Mammary microvascular endothelial cell (primary cell): ENCODE measurements around the genes SEC61B, ZNF189, ALDOB, CYLC2 and ABCA1.

DNA sequence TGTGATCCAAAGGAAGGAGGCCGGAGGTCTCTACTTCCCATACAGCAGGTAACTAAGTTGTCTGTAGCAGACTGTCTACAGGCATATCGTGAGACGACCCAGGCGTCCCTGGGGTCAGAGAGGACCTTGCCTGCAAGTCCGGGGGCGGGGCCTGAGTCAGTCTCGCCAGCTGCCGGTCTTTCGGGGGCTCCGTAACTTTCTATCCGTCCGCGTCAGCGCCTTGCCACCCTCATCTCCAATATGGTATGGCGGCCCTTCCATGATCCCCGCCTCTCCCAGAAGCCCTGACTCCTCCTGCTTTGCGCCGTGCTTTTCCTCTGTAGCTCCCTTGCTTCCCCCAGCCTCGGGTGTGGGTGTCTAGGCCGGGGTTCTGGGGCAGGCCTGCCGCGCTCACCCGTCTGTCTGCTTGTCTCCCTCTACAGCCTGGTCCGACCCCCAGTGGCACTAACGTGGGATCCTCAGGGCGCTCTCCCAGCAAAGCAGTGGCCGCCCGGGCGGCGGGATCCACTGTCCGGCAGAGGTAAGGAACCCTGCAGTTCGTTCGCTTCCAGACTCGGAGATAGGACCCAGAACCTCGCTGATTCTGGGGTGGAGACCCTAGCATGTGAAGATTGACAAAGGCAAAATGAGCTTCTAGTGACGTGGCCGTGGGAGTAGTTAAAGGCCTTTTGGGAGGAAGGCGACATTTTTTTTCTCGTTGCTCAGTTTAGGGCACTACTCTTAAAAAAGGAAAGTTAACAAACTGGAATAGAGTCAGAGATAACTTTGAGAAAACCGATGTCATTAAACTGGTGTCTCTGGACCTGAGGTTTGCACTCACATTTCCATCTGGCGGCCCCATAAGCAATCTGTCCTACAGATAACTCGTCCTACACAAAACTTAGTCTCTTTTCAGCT lies at the start of gene SEC61B:
TSS of gene SEC61B (plus strand) at position 159 of the 897 bp plus-strand sequence.
- RAMPAGE, long total RNA, result start-site peak on the plus strand centred at position 182 of the sequence, 84 bp wide, 1,864 and 1,426 reads in 2 replicates

GRCh38 chr9:99361783-99362303 lies 139.8 kb downstream of the SEC61B start:
- RAMPAGE, long total RNA, result no peak

DNA sequence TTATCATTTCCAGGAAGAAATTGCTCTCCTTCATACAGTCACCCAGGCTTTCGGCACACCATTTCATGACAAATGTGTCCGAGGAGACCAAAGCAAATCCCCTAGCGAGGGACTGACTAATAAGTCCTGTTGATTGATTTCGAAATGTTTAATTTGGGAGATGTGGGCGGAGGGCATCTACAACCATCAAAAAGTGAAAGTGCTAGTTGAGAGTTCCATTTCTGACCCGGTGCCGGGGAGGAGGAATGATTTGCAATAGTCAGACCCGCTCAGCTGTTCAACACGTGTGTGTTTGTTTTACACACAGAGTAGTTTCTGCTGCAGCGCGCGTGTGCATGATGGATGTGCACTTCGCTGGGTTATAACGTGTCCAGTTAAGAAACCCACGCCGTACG lies 908 bp upstream of the NR4A3 start:
- RAMPAGE, long total RNA, result no peak

DNA sequence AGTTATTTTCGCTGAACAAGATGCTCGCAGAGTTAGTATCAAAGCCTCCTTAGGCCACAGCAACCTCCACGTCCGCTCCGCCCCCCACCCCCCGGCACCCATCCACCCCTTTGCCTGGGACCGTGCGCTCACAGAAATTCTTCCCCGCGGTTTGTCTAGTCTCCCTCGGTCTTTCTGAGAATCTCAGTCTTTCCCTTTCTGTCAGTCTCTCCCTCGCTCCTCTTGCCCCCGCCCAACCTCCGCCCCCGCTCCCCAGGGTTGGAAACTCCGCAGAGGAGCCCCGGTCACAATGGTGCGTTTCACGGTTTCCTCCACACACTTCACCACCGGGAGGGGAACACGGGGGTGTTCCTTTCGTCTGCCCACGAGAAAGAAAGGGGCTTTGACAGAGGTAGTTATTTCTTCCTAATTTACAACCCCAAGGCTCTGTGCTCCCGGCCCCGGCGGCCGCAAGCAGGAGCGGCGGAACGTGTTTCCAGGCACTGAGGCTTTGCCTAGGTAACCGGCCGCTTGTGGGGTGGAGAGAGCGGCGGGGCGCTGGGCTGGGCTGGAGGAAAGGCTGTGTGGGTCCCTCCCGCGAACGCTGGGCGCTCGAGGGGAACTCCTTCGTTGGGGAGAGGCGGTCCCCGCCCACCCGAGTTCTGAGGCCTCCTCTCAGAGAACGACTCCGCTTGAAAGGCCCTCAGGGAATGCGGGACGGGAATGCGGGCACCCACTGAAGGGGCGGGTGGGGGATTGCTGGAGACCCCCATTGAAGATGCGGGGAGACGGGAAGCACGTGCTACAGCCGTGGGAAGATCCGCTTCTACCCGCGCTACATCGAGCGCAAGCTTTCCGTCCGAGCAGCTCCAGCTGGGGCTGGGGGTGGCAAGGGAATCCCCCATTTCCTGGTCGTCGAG lies 2.2 kb downstream of the NR4A3 start:
- RAMPAGE, long total RNA, result no peak

DNA sequence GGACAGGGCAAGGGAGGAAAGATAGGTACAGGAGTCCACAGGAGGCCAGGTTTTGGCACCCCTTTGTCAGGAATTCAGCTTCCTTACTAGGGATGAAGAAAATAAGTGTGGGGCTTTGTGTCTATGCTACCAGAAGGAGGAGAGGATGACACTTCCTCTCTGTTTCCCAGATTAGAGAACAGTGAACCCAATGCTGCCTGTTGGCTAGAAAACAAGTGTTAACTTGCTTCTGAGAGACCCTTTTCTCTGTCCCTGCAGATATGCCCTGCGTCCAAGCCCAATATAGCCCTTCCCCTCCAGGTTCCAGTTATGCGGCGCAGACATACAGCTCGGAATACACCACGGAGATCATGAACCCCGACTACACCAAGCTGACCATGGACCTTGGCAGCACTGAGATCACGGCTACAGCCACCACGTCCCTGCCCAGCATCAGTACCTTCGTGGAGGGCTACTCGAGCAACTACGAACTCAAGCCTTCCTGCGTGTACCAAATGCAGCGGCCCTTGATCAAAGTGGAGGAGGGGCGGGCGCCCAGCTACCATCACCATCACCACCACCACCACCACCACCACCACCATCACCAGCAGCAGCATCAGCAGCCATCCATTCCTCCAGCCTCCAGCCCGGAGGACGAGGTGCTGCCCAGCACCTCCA lies 6.2 kb downstream of the NR4A3 start:
- RAMPAGE, long total RNA, result no peak

DNA sequence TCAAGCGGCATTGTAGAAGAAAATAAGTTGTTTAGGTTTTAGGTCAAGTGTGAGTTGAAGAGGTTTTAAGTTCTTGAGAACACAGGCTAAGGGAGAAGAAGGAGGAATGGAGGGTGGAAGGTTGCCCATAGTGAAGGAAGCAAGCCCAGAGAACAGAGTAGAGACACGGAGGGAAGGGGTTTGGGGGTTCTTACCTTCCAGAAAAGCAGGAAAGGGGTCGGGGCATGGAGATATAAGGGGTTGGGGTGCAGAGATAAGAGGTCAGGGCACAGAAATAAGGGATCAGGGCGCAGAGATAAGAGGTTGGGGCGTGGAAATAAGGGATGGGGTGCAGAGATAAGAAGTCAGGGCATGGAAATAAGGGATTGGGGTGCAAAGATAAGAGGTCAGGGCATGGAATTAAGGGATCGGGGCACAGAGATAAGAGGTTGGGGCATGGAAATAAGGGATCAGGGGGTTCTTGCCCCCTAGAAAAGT lies 46.1 kb downstream of the INVS start:
- RAMPAGE, long total RNA, result no peak

- RAMPAGE, long total RNA, result no peak
These were observed 1.4 kb downstream of the PLPPR1 start for GRCh38 chr9:101029938-101030286.

DNA sequence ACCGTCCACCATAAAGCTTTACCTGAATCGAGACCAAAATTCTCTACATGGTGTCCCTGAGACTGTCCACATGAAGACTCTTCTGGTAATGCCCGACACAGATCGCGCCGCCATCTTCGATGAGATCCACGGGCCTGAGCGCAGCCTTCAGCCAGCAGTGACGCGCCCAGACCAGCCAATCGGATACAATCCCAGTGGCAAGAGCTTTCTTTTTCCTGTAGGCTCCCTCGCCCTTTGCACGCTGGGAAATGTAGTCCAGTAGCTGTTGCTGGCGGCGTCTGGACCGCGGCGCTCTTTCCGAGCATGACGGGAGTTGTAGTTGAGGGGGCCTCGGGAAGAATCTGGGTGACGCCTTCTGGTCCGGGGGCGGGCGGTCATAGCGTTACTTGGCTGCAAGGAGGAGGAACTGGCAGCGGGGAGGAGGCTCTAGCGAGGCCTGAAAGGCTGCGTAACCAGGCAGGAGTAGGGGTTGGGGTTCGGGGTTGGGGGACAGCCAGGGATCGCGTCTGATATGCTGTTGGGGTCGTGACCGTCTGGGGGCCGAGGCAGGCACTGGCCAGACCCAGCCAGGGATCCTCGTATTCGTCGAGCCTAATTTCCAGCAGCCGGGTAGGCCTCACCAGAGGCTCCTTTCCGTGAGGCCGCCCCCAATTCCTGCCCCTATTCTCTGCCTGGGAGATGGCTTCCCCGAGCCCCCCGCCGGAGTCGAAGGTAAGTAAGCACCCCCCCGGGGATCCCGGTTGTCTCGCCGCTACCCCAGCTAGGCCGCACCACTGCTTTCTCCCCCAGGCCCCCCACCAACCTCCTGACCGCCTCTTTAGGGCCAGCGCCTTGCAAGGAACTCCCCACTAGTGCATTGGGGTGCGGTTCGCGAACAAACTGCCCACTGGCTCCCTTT lies at the start of gene ZNF189:
TSS of gene ZNF189 (plus strand) at position 373 of the 898 bp plus-strand sequence.
- RAMPAGE, long total RNA, result start-site peak on the minus strand centred at position 139 of the sequence, 42 bp wide, 5,696 and 3,843 reads in 2 replicates; start-site peak on the plus strand centred at position 472 of the sequence, 215 bp wide, 16 and 26 reads in 2 replicates

- RAMPAGE, long total RNA, result no peak
These were observed at the start of gene ALDOB for GRCh38 chr9:101435459-101436269. Gene ALDOB (minus strand): TSS chr9:101435774.

GRCh38 chr9:102223316-102224022 lies 485.0 kb upstream of the GRIN3A start:
- RAMPAGE, long total RNA, result no peak

DNA sequence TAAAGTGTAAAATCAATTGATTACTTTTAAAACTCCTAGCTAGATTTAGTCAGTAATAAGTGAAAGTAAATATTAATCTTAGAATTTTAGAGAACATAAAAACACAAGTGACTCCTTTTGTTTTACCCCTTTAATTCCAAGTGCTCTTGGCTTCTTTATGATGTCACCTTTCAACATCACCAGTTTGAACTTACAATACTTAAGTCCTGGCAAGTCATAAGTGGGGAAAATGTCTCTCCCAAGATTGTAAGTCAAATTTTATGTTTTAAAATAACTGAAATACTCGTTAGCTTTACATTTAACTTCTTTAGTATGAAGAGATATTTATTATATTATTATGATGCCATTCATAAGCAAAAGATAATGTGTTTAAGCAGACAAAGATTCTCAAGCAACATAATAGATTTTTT lies at the start of gene CYLC2:
TSS of gene CYLC2 (plus strand) at position 182 of the 410 bp plus-strand sequence.
- RAMPAGE, long total RNA, result no peak

DNA sequence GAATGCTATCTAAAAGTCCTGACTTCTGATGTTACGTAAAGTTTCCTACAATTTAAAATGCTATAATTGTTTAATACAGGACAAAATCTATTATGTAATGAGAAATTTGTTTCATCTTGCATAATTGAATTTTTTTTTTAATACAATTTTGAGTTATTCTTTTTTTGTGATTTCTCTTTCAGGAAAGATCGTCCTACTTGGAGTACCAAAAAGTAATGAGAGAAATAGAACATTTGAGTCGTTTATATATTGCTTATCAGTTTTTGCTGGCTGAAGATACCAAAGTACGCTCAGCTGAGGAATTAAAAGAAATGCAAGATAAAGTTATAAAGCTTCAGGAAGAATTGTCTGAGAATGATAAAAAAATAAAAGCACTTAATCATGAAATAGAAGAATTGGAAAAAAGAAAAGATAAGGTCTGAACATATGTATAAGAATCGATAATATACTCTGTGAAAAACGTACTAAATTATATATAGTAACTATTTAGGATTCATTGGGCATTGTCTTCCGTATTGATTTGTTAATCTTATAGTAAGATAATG lies 7.7 kb downstream of the SMC2 start:
- RAMPAGE, long total RNA, result no peak

GRCh38 chr9:104124653-104125175 lies 30.6 kb downstream of the SMC2 start:
- RAMPAGE, long total RNA, result no peak

DNA sequence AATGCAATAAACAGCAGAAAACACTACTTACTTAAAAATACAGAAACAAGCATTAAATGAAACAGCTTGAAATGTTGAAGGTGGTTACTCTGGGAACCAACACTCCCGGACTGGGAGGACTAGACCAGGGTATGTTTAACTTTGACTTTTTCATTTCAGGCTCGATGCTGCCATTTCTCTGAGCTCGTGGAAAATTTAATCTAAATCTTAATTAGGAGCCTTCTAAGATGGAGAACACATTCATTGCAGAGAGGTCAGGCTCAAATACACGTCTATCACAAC lies 497 bp upstream of the NIPSNAP3A start:
- RAMPAGE, long total RNA, result no peak

- RAMPAGE, long total RNA, result no peak
These were observed 58.2 kb downstream of the NIPSNAP3B start for GRCh38 chr9:104822183-104822471.

- RAMPAGE, long total RNA, result no peak
These were observed 75.0 kb downstream of the ABCA1 start for GRCh38 chr9:104852740-104853492.

- RAMPAGE, long total RNA, result no peak
These were observed 33.4 kb downstream of the ABCA1 start for GRCh38 chr9:104894447-104895102.

- RAMPAGE, long total RNA, result no peak
These were observed 23.1 kb downstream of the ABCA1 start for GRCh38 chr9:104904657-104905505.

- RAMPAGE, long total RNA, result no peak
These were observed at the start of gene ABCA1 for GRCh38 chr9:104927900-104928747. Gene ABCA1 (minus strand): TSS chr9:104928155.

- RAMPAGE, long total RNA, result no peak
These were observed 63.8 kb upstream of the ABCA1 start for GRCh38 chr9:104991627-104992350.